ENCODE data around the gene RBM24.

DNA sequence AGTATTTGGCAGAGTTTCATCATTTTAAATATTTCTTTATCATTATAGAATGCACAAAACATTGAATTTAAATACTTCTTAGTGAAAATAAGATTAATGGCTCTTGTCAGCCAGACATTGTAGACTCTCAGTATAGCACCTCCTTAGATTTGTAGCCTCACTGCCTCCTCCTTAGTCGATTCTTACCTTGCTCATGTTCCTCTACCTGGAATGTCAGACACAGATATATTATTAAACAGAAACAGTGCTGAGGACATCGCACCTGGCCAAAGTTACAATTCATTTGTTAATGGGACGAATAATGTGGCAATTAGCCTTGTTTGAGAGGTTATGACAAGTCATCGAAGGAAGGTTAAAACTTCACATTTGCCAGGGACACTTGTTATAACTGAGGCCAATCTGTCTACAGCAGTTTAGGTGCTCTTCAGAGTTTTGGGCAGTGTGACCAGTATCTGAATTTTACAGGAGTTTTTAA is 11.0 kb downstream of the MYLIP start:
- PRO-cap = no peak
- RAMPAGE, long total RNA, 4 experiments = no peak in any of the 4 experiments

DNA sequence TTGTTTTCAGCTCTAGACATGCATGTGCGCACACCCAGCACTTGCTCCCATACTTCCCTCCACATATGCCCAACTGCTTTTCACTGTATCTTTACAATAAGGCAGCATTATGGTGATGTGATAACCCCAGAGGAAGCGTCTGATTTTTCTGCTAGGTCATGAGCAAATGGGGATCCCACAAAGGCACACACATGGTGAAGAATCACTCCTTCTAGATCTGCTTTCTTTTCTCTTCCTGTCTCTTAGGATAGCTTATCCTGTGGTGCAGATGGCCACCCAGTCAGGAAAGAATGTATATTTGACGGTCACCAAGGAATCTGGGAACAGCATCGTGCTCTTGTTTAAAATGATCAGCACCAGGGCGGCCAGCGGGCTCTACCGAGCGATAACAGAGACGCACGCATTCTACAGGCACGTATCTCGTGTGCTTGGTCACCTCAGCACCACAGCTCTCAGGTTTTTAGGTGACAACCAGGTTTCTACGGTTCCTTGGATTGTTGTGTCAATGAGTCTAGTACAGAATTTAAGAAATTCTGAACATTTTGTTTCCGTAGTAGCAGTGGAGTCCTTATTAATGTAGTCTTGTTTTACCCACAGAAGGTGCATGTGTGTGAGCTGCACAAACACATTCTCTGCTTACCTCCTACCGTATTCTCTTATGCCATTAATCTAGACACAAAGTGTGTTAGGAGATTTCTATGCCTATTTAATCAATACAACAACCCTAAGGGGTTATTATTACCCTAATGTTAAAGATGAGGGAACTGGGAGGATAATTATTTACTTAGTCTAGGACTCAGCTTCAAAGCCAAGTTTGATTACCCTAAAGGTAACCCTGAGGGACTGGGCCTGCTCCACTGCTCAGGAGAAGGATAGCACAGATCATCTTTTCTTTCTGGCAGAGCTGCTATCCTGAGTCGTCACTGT is 14.8 kb downstream of the MYLIP start:
- PRO-cap = no peak
- RAMPAGE, long total RNA, 4 experiments = no peak in any of the 4 experiments

DNA sequence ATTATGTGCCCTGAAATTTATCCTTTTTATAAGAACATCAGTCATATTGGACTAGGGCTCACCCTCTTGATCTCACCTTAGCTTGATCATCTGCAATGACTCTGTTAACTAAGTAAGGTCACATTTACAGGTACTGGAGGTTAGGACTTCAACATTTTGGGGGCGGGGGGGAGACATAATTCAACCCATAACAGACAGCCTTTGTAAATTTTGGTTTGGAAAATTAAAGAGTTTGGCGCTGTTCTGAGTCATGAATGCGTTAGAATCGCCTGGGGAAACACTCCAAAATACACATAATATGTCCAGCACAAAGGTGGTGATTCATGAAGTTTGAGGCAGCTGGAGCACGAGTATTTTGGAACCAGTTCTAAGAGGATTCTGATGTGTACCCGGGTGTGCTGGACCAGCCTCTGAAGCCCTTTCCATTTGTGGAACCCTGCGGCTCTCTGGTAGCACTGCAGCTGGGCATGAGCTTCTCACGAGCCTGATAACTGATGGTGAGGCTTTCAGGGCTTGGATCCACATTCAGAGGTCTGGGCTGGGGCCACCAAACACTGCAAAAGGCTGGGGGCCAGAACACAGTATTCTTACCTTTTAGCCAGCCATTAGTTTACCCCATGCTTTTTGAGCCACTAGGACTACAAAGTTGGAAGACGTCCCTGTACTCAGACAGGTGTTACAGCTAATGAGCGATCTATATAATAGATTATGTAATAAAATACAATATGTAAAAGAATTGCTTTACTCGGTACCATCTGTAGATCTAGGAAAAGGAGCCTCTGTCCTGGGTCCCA is 4.7 kb downstream of the GMPR start:
- PRO-cap = bidirectional peak, plus-strand start at position 524 of the sequence, minus-strand start at position 423 of the sequence
- RAMPAGE, long total RNA, 4 experiments = no peak in any of the 4 experiments

GRCh38 chr6:16277152-16278218 is 39.1 kb downstream of the GMPR start:
- PRO-cap = unidirectional peak, plus-strand start at chr6:16277629
- RAMPAGE, long total RNA, 4 experiments = no peak in any of the 4 experiments

DNA sequence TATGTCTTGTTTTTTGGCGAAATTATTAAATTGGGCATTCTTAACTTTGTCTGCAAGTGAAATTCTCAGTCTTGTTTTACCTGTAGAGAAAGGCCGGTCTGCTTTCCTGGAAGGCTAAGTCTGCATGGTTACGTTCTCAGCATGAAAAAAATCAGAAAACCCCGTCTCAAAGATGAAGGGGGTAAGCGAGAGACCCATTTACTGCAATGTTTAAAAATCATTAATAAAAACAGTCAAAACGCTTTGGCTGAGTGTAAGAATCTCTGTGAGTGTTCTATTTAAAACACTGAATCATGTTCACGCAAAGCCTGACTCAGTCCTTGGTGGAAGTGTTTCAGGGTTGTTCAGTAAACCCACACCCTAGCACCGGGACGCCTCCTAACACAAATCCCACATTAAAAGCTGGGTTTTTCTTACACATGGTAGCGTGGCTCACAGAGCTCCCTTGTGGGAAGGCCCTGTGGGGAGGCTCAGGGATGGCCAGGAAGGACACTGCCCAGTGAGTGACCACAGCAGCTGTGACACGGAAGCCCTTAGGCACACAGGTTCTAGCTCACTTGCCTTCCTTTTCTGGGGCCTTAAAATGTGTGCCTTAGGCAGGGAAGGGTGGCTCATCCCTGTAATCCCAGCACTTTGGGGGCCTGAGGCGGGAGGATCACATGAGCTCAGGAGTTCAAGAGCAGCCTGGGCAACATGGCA is 80.1 kb downstream of the GMPR start:
- PRO-cap = no peak
- RAMPAGE, long total RNA, 4 experiments = no peak in any of the 4 experiments

- PRO-cap = bidirectional peak, plus-strand start at chr6:16321089, minus-strand start at chr6:16320976
- RAMPAGE, long total RNA, 4 experiments = no peak in any of the 4 experiments
These were observed 82.3 kb downstream of the GMPR start for GRCh38 chr6:16320449-16321237.

DNA sequence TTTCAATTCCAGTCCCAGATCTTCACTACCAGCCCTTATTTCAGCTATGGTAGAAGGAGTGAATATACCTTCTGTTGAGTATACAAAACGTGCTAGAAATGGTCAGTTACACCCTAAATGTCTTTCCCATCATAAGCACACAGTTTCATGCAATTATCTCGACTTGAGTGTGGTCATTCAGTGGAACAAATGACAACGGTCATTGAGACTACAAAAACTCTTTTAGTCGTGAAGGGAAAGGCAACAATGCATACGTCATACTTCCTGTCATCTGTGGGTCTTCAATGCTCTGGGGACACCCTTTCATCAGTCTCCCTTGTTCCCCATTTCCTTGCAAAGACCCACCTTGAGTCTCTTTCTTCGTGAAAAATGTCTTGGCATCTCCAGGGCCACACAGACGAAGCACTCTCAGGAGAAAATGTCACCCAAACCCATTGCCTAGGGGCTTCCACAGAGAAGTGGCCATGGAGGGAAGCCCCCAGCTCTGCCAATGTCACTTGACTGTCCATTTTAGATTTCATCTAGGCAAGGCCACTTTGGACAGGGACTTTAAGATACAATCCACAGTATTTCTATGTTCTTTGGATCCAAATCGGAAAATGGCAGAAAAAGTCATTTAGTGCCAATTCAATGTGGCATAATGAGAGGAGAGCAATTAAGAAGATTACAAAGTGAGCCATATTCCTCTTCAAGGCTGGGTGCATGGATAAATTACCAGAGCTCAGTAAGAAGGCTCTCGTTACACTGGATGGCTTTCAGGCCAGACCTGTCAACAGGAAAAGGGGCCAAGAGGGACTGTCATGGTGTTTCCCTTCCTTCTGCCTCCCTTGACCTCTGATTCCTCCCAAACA is 238.6 kb downstream of the GMPR start:
- PRO-cap = no peak
- RAMPAGE, long total RNA, 4 experiments = no peak in any of the 4 experiments

GRCh38 chr6:16481580-16482451 is 243.4 kb downstream of the GMPR start:
- PRO-cap = no peak
- RAMPAGE, long total RNA, 4 experiments = no peak in any of the 4 experiments

DNA sequence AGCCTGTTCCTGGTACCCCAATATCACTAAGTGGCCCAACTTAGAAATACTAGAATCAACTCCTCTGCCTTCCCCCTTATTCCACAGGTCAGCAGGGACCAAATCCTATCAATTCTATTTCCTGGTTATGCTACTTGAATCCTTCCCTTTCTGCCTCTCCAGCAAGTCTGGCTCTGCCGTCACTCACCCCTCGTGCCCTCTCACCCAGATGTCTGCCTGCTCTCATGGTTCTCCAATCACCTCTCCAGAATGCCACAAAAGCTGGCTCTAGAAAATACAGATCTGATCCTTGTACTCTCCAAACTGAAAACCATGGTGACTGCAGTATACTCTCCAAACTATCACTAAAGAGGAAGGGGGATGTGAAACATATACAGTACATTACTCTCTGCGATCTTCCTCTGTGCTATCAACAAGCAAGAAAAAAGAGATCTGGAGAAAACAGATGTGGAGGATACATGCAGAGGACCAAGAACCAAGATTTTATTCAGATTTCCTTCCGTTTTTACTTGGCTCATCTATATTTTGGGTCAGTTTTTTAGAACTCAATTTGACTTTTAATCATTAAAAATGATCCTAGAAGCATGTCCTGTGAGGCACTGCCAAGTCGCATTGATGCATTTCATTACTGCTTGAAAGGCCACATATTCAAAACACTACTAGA is 91.1 kb downstream of the ATXN1 start:
- PRO-cap = no peak
- RAMPAGE, long total RNA, 4 experiments = no peak in any of the 4 experiments

DNA sequence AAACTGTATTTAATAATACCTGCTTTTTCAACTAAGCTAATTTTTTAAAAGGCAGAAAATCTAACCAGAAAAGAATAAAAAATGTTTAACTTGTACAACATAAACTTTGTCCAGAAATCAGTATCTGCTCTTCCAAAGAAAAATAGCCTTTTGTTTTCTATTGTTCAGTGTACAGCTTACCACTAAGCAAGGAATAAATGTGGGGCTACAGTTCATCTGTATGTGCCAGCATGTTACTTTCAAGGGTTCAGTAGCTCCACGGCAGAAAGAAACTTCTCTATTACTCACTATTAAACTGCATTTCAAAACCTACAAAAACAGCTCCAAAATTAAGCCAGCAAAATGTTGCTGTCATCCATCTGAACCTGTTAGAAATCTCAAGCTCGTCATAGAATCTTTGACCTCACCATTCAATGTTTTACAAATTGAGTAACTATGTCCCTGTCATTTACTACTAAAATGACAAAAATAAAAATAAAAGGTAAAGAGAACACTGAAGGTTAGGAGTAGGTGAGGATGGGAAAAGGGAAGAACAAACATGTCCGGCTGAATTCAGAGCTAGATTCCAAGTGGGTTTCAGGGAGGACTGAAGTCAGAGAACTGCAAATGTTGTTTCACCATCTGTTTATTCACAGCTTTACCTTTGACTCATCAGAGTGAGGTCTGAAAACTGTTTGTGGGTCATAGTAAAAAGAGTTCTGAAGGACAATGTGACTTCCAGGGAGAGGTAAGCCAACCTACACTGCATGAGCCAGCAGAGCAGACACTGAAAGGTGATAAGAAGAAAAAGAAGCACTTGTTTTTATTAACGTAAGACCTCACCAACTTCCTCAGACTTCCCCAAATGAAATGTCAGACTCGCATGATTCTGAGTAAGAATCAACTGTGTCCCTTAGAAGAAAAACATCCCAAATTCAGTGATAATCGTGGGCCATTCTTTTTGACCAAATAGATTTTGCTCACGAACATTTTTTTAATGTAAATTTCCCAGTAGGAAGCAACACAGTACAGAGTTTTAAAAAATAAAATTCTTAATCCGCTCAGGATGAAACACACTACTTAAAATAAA is 62.0 kb downstream of the ATXN1 start:
- PRO-cap = no peak
- RAMPAGE, long total RNA, 4 experiments = no peak in any of the 4 experiments

- PRO-cap = no peak
- RAMPAGE, long total RNA, 4 experiments = no peak in any of the 4 experiments
These were observed 37.3 kb downstream of the ATXN1 start for GRCh38 chr6:16723909-16724318.

DNA sequence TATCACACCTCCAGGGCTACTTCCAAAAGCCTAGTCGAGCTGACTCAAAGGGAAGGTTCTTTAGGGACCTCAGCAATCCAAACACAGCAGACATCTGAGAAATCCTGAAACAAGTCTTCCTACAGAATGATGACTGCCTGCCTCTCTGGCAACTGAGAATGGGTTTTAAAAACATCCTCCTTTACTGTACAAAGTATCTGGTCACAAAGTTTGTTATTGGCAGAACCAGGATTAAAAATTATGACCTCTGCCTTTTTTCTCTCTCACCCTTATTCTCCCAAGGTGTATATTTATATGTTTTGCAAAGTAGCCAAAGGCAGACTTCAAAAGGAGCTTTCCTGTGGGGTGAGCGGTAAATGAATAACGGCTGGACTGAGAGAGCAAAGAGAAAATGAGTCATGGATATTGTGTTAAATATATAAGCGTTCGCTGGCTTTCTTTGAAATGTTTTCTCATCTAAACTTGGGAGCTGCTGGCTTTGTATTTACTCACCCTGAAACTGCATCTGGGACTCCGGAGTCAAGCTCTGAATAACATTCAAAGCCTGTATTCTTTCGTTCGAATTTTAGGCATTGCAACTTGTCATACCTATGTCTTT is 32.2 kb downstream of the ATXN1 start:
- PRO-cap = no peak
- RAMPAGE, long total RNA, 4 experiments = no peak in any of the 4 experiments

DNA sequence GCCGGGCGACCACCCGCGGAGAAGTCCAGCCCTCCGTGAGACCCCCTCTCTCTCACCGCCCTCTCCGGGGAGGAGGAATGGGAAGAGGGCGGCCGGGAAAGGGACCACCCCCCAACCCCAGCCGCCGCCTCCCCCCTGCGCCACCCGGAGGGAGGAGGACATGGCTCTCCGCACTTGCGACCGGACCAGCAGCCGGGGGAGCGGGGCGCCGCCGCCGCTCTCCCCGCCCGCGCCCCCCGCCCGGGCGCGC is 639 bp downstream of the ATXN1 start:
- PRO-cap = no peak
- RAMPAGE, long total RNA, 4 experiments = no peak in any of the 4 experiments

DNA sequence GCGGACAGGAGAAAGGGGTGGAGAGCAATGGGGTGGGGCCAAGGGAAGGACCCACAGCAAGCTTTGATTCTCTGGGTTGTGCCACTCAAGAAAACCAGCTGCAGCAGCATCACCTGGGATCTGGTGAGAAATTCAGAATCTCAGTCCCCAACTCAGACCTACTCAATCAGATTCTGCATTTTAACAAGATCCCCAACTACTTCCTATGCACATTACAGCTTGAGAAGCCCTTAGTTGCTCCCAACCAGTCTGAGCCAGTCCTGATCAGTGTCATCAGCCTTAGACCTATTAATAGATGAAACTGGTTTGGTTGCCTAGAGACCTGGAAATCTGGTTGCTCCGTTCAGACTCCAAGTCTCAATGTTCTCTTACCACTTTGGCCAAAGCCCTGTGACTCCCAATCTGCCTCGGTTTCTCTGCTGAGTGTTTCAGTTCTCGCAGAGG is 20.0 kb upstream of the ATXN1 start:
- PRO-cap = no peak
- RAMPAGE, long total RNA, 4 experiments = no peak in any of the 4 experiments

DNA sequence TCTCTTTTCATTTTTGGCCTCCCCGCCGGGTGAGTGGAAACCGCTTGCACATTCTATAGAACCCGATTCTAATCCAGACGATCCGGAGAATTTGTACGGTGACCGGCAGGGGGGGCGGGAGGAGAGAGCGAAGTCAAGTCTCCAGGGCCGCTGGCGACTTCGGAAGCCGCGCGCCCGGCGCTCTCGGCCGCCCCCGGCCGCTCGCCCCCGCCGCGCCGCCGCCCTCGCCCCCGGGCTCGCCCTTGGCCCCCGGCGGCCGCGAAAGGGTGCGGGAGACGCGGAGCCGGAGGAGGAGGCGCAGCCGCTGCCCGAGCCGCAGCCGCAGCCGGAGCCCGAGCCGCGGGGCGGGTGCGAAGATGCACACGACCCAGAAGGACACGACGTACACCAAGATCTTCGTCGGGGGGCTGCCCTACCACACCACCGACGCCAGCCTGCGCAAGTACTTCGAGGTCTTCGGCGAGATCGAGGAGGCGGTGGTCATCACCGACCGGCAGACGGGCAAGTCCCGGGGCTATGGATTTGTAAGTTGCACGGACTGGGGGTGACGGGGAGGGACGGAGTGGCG is at the start of gene RBM24:
Gene RBM24, plus strand, starts transcription at position 136 of the 568 bp plus-strand sequence.
- PRO-cap = no peak
- RAMPAGE, long total RNA, 4 experiments = start-site peak on the plus strand in 3 of 4 experiments, centred at positions 311 to 380 of the sequence, 15 to 43 reads per replicate

GRCh38 chr6:17291575-17292162 is 10.5 kb downstream of the RBM24 start:
- PRO-cap = no peak
- RAMPAGE, long total RNA, 4 experiments = no peak in any of the 4 experiments

DNA sequence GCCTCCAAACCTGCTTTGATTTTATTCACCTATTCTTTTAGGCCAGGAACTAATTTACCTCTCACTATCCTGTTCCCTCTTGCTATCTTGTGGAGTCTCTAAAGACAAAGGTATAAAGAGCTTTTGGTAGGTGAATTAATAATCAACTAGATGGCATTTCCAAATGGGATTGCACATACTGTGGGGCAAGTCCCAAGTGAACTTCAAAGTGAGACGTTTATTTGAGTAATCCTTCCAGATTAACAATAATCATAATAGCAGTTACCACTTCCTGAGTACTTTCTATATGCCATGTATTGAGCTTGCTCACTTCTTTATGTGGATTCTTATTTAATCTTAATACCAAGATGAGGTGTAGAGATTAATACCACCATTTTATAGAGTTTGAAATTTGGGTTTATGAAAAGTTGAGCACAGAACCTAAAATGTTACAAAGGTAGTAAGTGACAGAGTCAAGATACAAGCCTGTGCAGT is 2.9 kb downstream of the FAM8A1 start:
- PRO-cap = no peak
- RAMPAGE, long total RNA, 4 experiments = no peak in any of the 4 experiments

DNA sequence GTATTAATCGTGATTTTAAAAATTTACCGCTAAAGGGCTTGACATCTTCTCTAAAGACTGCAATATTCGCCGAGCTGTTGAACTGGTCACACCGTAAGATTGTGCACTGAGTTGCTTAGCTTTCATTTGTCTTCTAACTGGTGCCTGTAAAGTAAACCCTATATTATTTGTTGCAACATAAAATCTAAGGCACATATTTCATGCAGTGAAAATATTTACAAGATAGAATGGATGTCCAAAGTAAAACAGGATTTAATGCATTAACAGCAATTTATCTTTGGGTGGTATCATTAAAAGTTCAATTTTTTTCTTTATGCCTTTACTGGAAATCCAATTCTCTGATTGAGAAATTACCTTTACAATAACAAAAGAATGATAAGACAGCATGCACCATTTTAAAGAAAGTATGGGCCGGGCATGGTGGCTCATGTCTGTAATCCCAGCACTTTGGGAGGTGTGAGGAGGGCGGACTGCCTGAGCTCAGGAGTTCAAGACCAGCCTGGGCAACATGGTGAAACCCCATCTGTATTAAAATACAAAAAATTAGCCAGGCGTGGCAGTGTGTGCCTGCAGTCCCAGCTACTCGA is 37.2 kb downstream of the NUP153 start:
- PRO-cap = no peak
- RAMPAGE, long total RNA, 4 experiments = no peak in any of the 4 experiments

DNA sequence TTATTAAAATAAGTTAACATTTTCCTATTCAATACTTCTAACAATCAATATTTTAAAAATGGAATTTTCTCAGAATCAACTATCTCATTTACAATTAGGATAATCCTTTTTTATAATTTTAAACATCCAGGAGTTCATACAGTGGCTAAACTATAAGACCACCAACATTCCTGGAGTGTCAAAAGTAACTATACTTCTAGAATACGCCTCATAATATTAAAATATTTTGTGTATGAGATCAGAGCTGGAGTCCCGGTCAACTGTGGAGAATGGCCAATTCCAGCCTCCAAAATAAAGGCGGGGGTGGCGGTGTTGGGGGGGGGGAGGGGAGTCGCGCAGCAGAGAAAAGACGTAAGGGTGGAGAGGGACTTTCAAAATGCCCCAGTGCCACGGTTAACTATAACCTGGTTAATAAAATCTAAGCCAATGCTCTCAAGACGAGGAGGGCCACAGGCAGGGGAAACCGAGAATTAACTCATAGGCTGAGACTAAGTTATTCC is 1.4 kb downstream of the NUP153 start:
- PRO-cap = unidirectional peak, plus-strand start at position 341 of the sequence
- RAMPAGE, long total RNA, 4 experiments = no peak in any of the 4 experiments

DNA sequence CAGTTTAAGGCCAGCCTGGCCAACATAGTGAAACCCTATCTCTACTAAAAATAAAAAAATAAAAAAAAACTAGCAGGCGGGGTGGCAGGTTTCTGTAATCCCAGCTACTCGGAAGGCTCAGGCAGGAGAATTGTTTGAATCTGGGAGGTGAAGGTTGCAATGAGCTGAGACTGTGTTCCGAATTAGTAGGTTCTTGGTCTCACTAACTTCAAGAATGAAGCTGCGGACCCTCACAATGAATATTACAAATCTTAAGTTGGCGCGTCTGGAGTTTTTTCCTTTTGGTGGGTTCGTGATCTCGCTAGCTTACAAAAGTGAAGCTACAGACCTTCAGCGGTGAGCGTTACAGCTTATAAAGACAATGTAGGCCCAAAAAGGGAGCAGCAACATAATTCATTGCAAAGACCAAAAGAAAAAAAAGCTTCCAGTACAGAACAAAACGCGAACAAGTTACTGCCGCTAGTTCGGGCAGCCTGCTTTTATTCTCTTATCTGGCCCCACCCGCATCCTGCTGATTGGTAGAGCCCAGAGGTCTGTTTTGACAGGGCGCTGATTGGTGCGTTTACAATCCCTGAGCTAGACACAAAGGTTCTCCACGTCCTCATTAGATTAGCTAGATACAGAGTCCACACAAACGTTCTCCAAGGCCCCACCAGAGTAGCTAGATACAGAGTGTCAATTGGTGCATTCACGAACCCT is 12.2 kb downstream of the KIF13A start:
- PRO-cap = no peak
- RAMPAGE, long total RNA, 4 experiments = no peak in any of the 4 experiments

All from sigmoid colon (tissue), 4 donors.